ENCODE measurements around a stretch of chr5.

- RRBS: 3% methylated on average over 3 of the region's 10 CpGs
Observed at GRCh38 chr5:14178981-14179365, 35.8 kb downstream of the TRIO start.

GRCh38 chr5:14179366-14179966, 36.3 kb downstream of the TRIO start:
- RRBS: no CpG with 5 or more reads among the region's 8 CpGs

- RRBS: no CpG with 5 or more reads among the region's 8 CpGs
Observed at GRCh38 chr5:14206463-14206992, 63.4 kb downstream of the TRIO start.

DNA sequence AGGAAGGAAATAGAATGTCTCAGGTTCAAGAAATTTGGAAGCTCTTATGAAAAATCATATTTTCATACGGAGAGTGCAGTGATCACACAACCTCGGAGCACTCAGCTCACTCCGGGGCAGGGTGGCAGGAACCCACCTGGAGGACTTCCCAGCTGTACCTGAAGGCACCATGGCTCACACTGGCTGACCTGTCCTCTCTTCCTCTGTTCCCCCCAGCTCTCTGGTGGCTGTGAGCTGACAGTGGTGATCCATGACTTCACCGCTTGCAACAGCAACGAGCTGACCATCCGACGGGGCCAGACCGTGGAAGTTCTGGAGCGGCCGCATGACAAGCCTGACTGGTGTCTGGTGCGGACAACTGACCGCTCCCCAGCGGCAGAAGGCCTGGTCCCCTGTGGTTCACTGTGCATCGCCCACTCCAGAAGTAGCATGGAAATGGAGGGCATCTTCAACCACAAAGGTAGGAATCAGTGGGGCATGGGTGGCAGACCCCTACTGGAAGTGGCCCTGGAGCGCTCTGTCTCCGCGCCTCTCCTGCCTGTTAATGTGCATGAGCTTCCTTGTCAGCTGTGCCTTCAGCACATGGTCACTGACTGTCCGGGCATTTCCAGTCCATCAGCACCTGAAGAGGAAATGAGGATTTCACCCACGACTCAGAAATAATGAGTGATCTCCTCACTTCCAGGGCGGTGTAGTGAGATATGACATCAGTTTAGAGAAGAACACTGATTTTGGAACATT, 161.9 kb upstream of the OTULINL start:
- RRBS: no CpG with 5 or more reads among the region's 20 CpGs

- RRBS: no CpG with 5 or more reads among the region's 4 CpGs
Observed at GRCh38 chr5:14698381-14698960, 34.0 kb downstream of the OTULIN start.

DNA sequence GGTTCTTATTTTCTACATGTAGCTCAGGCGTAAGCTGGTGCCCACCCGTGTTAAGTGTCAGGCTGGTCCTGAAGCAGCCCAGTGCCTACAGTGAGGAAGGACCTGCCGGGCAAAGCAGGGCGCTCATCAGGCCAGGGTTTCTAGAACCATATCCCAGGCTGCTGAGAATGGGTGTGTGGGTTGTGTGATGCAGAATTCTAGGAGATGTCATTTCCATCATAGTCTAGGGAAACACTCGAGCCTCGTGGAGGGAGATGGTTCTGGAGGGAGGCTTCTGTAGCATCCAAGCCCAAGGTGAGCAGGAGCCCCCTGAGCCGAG, 37.2 kb downstream of the OTULIN start:
- RRBS: no CpG with 5 or more reads among the region's 7 CpGs

DNA sequence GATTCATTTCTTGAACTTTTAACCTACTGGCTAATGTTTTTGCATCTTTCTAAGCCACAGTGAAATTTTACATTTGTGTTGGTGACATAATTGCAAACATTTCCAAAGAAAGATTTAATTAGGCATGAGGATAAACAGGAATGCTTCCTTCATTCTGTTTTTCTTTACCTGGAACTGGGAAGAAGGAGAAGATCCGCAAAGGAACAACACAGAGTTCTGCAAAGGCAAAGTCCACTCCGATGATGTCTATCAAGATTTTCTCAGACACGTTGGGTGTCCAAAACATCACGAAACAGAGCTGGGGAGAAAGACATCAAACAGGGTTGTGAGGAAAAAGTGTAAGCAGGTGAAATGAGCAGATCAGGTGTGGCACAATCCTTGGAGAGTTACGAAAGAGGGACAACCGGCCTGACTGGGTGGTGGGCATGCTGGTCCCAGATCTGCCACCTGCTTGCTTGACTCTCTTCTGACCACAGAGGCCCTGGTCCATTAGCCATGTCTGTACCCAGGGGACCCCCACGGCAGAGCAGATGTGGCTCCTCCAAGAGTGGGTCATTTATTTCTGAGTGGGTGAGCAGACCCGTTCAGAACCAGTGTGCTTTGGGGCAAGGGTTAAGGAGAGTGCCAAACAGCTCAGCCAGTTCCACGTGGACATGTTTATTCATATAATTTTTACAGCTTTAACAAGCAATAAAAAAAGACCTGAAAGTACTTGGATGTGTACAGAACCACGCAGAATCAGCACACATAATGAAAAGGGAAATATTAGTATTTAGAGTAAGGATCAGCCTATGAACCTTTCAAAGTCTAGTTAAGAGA, 52.2 kb downstream of the OTULIN start:
- RRBS: no CpG with 5 or more reads among the region's 10 CpGs

DNA sequence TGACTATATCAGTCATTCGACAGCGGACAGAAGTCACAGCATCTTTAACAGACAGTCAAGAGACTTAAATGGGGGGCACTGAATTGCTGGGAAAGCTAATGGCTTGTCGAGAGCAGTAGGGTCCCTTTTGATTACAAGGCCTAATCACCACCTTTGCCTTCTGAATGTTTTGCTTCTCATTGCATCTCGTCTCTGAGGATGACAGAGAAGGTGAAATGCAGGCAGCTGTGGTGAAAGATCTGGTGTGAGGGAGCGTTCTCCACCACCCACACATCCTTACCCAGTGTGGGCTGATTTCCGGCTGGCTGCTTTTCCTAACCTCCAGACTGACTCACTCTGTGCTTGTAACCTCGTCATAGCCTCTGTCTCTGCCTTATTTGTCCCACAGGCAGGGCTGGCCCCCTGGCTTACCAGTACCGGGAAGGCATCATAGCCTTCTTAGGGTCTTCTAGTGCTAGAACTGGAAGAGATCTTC, 54.3 kb upstream of the ANKH start:
- RRBS: no CpG with 5 or more reads among the region's 8 CpGs

GRCh38 chr5:15500383-15501095, 559 bp downstream of the FBXL7 start:
- RRBS: 1% methylated on average over 25 of the region's 55 CpGs

- RRBS: no CpG with 5 or more reads among the region's 8 CpGs
Observed at GRCh38 chr5:15615833-15616415, 115.9 kb downstream of the FBXL7 start.

- RRBS: no CpG with 5 or more reads among the region's 4 CpGs
Observed at GRCh38 chr5:15786561-15787104, 286.7 kb downstream of the FBXL7 start.

DNA sequence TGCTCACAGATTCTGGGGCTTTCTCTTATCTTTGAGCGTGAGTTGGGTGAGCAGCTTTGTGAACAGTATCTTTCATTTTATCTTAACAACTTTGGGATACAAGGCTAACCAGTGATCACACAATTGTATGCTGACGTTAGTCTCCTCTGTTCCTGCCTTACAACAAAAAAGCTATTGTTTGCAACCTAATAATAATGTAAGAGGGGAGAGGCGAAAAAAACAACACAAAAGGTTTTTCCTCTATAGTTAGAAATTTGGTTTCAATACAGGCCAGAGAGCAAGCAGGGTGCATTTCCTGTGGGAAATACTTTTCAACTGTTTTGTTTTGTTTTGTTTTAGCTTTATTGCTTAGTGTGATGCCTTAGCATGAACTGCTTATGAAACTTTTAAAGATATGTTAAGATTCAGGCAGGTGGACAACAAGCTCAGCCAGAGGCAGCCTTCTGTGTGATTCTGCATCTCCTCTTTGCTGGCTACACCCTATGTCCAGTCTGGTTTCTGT, 294.7 kb downstream of the FBXL7 start:
- RRBS: no CpG with 5 or more reads among the region's 3 CpGs

DNA sequence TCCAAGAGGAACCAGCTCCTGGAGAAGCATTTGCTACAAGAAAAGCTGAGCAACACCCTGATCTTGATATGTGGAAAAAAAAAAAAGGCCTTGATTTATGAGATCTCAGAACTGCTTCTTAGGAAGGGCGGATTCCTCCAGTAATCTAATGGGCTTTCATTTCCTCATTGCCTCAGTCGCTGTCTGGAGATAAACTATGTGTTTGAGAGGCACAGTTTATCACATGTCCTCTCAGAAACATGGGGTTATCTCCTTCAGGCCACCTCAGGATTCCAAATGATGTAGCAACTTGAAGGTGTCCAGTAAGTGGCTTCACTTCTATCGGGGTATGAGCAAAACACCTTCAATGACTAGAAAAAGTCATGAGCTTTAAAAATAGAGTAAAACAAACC, 56.5 kb upstream of the ZNF622 start:
- RRBS: no CpG with 5 or more reads among the region's 3 CpGs

GRCh38 chr5:16557259-16557940, 59.4 kb downstream of the RETREG1 start:
- RRBS: no CpG with 5 or more reads among the region's 4 CpGs

DNA sequence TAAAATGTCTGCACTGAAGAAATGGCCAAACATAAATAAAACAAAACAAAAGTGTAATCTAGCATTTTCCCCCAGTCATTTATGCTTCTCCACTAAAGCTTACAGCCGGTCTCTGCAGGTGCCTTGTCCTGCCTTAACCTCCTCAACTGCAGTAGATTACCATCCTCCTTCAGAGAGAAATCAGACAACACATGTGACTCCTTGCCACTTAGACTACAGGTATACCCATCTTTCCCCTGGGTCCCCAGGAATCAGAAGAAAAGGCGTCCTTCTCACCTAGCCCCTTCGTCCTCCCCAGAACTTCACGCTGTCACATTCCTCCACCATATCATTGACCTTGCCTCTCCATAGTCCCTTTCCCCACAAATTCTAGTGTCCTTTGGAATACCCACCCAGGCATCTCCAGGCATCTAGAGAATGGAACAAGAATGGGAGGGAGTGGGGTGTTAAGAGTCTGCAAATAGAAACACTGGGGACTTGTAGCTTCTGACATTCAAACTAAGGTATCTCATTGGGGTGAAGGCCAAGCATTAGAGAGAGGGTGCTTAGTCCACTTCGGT, 11.6 kb downstream of the RETREG1 start:
- RRBS: no CpG with 5 or more reads among the region's 5 CpGs

GRCh38 chr5:16735582-16736983, 119.3 kb upstream of the RETREG1 start:
- RRBS: no CpG with 5 or more reads among the region's 24 CpGs

GRCh38 chr5:18673939-18674825, 1018.5 kb upstream of the H3Y1 start:
- RRBS: no CpG with 5 or more reads among the region's 16 CpGs

DNA sequence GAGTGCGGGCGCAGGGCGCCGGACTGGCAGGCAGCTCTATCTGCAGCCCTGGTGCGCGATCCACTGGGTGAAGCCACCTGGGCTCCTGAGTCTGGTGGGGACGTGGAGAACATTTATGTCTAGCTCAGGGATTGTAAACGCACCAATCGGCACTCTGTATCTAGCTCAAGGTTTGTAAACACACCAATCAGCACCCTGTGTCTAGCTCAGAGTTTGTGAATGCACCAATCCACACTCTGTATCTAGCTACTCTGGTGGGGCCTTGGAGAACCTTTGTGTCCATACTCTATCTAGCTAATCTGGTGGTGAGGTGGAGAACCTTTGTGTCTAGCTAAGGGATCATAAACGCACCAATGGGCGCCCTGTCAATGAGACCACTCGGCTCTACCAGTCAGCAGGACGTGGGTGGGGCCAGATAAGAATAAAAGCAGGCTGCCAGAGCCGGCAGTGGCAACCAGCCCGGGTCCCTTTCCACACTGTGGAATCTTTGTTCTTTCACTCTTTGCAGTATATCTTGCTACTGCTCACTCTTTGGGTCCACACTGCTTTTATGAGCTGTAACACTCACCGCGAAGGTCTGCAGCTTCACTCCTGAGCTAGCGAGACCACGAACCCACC, 699.8 kb downstream of the CDH18 start:
- RRBS: no CpG with 5 or more reads among the region's 19 CpGs

- RRBS: no CpG with 5 or more reads among the region's 4 CpGs
Observed at GRCh38 chr5:20469067-20469345, 481.0 kb upstream of the CDH18 start.

Data from non-pigmented ciliary epithelial cell (primary cell).